ENCODE measurements around the gene TEX52.

DNA sequence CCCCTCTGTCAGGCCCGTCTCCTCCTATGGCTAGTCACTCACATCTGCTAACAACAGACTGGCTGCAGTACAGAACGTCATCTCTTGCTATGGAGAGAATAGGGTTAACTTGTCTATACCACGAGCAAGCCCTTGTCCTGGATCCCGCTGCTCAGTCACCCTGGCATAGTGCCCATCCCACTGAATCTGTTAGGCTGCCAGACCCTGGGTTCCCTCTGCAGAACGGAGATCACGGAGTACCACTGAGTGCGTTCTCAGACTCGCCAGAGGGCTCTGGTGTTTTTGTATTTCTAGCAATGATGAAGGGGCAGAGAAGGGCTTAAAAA is 6.2 kb upstream of the NRIP2 start:
- PRO-cap: no peak

- PRO-cap: no peak
Measured at GRCh38 chr12:2854883-2855633, 1.8 kb downstream of the TEX52 start.

GRCh38 chr12:2856163-2857388 is at the start of gene TEX52:
Gene TEX52 (minus strand): TSS chr12:2857039.
- PRO-cap: no peak

DNA sequence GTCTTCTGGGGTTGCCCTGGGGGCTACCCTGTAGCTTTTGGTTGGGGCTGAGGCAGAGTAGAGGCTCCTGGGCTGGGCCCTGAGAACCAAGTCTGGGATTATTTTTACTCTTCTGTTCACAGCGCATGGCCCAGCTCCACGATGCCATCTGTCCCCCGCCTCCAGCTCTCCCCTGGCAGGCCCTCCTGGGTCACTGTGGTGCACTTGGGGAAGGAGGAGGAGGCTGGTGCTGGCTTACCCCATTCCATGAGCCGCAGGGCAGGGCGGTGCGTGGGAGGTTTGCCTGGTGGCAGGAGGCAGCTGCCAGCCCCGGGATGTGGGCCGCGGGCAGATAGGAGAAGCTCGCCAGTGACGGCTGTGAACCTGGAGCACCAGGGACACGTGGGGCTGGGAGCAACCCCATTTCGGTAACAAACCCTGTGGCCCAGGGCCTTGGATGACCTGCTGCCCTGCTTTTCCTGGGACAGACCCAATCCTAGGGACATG is 23.2 kb downstream of the TEAD4 start:
- PRO-cap: no peak

- PRO-cap: no peak
Measured at GRCh38 chr12:3085714-3086040, 8.5 kb downstream of the TSPAN9 start.

DNA sequence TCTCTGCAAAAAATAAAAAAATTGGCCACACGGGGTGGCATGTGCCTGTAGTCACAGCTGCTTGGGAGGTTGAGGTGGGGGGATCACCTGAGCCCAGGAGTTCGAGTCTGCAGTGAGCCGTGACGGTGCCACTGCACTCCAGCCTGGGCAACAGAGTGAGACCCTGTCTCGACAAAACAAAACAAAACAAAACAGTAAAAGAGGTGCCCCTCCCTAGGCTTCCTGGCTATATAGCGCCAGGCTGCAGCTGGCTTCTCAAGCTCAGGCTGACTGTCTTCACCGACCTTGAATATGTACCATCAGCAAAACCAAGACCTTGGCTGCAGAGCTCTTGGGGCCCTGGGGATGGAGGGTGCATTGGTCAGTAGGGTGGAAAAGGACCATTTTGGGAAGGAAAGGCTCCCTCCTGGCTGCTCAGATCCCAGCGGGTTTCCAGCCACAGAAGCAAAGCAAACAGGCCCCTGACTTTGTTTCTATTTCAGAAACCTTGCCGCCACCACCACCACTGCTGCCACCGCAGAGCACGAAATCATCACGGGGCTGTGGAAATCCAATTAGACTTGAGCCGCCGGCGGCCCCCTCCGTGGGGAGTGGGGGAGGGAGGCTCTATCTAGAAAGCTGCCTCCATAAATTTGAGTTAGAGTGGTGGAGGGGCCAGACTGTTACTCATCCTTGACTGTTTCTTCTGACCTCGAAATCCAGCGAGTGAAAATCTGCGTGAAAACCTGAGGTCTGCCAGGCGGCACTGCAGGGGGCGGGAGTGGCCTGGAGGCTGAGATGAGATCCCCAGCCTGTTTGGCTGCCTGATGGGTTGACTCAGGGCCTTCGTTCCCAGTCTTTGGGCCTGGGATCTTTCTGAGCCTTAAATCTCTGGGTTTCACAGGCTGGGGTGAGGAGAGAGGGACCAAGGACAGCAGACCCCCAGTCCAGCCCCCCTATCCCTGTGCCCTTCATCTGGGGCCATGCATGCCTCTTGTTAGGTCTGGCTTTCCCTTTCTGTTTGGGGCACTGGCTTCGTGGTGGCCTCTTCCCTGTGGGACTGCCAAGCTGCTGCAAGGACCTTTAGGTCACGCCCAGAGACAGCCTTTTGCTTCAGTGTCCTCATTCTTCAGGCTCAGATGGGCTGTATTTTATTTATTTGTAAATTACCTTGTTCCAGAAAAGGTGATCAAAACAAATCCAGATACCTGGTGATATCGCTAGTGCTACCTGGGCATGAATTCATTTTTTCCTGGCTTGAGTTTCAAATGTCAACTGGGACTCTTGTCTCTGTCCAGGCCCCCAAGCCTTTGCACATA is 29.9 kb downstream of the TSPAN9 start:
- PRO-cap: no peak

DNA sequence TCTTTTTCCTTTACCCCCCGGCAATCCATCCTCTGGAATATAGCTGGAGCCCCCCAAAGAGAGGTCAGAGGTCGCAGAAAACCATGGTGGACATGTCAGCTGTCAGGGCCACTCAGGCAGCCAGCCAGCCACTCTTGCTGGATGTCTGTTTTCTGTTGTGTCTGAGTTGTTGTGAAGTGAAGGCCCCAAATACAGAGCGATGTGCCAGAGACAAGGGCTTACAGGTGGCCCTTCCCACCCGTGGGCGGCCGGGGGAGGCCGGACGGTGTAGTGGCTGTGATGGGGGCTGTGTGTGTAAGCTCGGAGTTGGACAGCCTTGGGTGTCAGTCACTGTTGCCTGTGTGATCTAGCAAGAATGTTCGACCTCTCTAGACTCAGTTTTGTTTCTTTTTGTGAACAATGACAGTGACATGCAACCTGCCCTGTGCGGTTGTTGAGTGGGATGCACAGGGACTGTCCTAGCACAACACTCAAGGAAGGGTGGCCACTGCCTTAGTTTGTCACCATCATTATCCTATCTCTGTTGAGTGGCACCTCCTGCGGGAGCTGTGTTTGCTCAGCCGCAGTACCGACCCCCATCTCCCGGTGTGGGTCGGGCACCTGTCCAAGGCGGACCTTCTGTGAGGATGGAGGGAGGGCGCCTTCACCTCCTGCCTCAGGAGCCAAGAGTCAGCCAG is 141.8 kb downstream of the TSPAN9 start:
- PRO-cap: no peak

GRCh38 chr12:3241395-3242033 is 164.3 kb downstream of the TSPAN9 start:
- PRO-cap: no peak

- PRO-cap: no peak
Measured at GRCh38 chr12:3304377-3305414, 186.3 kb upstream of the PRMT8 start.

DNA sequence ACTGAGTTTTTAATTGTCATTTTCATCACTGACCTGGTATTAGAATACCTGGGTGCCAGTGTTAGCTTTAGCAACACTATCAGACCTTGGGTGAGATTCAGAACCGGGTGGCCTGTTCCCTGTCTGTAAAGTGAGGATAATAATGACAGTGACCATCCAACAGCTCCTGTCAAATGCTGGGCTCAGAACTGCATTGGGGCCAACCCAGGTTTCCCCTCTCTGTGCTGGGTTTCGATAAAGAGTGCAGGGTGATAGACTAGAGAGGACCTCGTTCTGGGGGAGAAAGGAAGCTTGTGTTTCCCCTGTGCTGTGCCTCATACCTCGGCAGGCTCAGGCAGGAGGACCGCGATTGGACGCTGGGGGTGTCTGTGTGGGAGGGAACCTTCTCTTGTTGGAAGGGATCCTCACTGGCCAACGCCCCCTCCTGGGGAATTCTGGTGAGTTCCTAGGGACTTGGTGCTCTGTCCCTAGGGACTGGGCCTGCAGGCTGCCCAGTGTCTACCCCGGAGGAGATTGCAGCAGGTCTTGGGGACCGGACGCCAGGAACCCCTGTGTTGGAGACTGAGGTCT is 157.5 kb upstream of the PRMT8 start:
- PRO-cap: no peak

DNA sequence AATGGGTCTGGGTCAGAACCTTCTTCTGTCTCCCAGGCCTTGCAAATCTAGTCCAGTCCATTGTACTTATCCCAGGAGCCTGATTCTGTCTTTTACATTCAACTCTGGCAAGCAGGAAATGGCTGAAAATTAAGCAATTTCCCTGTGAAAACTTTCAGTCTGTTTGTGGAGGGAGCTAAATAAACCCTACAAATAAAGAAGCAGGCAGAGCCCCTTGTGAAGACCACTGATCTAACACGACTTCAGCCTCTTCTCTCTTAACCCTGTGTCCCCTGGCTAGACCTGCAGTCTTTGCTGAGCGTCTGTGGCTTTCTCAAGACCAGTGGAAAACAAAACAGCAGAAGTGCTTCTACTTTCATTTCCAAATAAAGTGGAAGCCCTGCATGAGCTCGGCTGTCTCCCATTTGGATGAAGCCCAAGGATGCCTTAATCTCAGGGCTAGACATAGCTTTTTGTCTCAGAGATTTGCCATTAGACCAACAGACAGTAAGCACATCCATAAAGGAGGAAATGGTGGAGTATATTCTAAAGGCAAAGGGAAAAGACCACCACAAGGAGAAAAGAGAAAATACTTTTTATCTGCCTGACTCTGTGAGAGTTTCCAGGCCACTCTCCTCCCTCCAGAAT is 48.2 kb downstream of the CRACR2A start:
- PRO-cap: no peak

DNA sequence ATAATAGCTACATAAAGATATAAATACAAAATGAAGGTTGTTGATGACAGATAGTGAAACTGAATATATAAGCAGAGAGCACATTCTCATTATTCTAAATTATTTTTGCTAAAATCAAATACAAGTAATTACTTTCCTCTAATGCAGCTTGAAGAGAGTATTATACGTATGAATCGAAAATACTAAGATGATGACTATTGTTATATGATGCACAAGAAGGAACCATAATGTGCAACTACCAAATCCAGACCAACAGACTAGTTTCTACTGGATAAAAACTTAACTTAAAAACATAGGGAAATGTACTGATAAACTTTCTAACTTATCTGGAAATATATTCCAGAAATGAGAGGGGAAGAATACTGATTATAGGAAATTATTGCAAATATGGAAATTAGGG is 2.4 kb downstream of the PARP11 start:
- PRO-cap: no peak

GRCh38 chr12:4011431-4012067 is 138.3 kb upstream of the PARP11 start:
- PRO-cap: no peak

- PRO-cap: no peak
Measured at GRCh38 chr12:4015394-4015932, 142.3 kb upstream of the PARP11 start.

- PRO-cap: no peak
Measured at GRCh38 chr12:4115009-4115432, 158.5 kb upstream of the CCND2 start.

GRCh38 chr12:4270777-4271535 is 2.6 kb upstream of the CCND2 start:
- PRO-cap: unidirectional peak, plus-strand start at chr12:4271438

GRCh38 chr12:4274260-4275001 is 869 bp downstream of the CCND2 start:
- PRO-cap: unidirectional peak, plus-strand start at chr12:4274665

DNA sequence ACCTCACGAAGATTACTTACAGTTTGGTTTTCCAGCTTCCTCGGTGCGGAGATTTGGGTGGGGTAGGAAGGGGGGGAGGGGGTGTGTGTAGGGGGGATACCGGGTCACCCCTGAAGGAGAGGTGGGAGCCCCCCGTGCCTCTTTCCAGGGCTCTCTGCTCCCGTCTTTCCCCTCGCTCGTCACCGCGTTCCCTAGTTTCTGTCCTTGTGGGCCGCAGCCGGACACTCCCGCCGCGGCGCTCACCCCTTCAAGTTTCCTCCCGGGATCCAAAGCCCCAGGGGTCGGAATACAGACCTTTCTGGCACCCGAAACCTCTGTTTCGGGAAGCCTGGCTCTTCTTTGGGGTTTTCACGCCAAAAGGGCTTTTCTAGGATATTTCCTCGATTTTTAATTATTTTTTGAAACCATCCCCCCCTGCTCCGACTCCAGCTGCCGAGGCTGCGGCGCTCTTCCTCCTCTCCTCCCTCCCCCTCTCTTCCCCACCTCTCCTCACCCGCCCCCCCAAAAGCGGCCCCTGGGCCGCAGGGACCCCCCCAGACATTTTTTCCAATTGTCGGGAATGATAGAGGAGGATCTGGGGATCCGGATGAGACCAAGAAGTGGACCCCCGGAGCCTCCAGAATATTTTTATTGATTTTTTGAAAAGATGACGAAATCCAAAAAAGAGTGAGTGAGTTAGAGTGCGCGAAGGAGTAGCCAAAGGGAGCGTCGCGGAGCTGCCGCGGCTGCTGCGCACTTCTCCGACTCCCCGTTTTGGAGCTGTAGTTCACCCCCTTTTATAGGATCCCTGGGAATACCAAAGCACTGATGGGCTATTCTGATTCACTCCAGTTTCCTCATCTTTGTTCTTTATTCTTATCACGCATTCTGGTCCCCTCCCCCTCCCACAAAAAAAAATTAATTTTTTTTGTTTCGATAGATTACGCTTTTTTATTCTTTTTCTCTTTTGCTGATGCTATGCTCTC is 1.7 kb downstream of the CCND2 start:
- PRO-cap: bidirectional peak, plus-strand start at position 699 of the sequence, minus-strand start at position 477 of the sequence; unidirectional peak, minus-strand start at position 750 of the sequence

DNA sequence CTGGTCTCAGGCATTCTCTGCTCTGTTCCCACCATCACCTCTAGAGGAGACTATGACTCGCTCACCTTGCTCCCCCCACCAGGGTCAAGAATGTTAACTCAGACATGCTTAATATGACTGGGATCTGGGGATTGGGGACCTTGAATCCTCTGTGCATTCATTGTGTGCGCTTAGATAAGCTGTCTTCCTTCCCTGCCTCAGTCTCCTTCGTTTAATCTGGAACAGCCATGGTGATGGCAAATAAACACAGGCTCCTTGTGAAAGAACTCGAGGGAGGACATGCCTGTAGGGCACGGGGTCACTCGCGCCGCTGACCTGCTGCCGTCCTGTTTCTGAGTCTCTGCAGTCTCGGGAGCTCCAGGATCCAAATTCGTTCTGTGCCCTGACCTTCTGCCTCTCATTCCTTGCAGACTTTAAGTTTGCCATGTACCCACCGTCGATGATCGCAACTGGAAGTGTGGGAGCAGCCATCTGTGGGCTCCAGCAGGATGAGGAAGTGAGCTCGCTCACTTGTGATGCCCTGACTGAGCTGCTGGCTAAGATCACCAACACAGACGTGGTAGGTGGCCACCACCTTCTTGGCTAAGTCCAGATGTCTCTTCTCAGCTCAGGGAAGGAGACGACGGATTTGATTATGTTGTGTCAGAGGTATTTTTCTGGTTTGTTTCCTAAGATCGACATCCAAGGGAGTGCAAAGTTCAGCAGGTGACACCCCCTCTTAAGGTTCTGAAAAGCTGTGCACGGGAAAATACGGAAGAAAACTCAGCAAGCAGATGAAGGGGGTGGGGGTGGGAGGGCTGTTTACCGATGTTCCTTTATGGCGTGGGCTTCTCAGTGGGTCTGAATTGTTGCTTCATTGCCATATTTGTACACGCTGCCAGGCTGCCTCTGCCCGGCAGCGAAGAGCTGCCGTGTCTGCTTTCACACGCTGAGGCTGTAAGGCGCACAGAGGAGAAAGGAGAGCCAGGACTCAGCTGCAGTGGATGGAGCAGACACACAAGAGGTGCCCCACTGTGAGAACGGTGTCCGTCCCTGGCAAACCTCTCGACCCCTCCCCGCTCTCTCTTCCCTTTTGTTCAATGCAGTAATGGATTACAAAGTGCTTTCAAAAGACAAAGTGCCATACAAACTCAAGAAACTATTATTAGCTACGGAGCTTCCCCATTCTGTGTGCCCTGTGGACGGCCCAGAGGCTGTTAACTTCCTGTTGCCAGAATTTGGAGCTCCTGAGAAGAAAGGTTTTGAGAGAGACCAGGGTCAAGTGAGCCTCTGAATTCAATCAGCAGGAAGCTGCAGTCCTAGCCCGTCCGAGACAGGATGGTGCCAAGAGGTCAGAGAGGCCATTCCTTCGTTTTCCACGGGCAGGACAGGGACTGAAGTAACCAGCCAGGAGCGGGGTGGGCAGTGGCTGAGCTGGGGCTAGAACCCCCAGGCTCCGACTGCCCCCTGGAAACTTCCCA is 15.4 kb downstream of the CCND2 start:
- PRO-cap: no peak

GRCh38 chr12:4300725-4301372 is 20.2 kb upstream of the TIGAR start:
- PRO-cap: no peak

Measured in pulmonary artery (tissue), 1 donor.